CMK (cell line): ENCODE results near the gene KIN.

GRCh38 chr10:7171928-7172339 lies 238.9 kb downstream of the SFMBT2 start:
- RRBS = 85% methylated on average over 13 of the region's 32 CpGs

DNA sequence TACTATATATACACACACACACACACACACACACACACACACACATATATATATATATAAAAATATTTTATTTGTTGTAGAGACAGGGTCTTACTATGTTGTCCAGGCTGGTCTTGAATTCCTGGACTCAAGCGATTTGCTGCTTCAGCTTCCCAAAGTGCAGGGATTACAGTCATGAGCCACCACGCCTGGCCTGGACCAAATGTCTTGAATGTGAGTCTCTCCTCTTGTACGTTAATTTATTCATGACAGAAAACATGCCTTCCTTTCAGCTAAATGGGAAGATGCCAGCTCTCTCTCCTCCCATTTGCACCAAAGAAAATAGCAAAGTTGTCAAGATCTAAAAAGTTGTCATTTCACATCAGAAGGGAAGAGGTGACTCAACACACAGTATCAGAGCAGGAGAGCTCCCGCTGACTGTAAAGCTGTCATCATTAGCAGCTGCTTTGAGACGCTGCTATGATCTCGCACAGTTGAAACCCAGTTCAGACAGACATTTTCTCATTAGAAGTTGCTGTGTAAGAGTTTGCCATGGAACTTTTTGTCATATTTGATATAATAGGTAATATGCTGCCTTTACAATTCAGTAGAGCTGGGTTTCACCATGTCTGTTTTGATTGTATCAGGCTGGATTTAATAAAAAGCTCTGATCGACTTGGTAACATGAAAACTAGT lies 224.3 kb downstream of the SFMBT2 start:
- RRBS = no CpG with 5 or more reads among the region's 7 CpGs

DNA sequence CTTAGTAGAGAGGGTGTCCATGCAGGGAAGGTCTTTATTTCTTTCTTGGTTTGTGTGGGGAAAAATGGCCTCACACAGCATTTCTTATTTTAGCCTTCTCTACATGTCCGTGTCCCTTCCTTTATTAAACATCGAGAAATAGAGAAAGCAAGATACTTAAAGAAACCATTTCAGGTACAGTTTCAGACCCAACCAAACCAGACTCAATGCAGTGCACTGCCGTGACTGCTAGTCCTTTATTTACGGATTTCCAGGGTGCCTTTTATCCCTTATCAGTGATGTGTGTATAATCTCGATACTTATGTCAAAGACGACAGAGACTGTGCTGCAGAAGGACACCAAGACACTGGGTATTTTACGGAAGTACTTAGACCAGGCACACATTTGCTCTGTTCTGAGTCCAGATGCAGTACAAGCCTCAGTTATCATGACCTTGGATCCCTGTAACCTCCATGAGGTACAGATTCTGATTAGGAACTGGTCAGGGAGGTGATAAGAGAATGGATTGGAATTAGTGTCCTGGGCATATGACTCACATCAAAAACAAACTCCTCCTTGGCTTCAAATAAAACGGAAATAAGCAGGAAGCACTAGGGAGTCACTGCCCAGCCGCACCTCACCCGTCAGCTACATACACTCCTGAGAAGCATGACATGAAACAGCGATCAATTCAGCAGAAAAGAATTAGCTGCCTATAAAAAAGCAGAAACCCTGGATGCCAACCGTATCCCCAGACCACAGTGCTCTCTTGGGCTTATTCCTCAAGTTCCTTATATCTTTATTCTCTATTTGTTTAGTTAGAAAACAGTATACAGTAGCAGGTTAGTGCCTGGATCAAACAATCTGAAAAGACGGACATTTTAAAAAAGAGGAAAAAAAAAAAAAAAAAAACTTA lies 146.5 kb downstream of the SFMBT2 start:
- RRBS = no CpG with 5 or more reads among the region's 13 CpGs

- RRBS = 96% methylated on average over 3 of the region's 3 CpGs
Measured at GRCh38 chr10:7306067-7306338, 104.8 kb downstream of the SFMBT2 start.

GRCh38 chr10:7410193-7410486 lies 694 bp downstream of the SFMBT2 start:
- RRBS = no CpG with 5 or more reads among the region's 22 CpGs

GRCh38 chr10:7488369-7488722 lies 77.5 kb upstream of the SFMBT2 start:
- RRBS = no CpG with 5 or more reads among the region's 4 CpGs

GRCh38 chr10:7541066-7542292 lies 125.3 kb downstream of the ITIH5 start:
- RRBS = no CpG with 5 or more reads among the region's 25 CpGs

- RRBS = 2% methylated on average over 15 of the region's 57 CpGs
Measured at GRCh38 chr10:7787416-7788274, at the start of gene KIN. TSS of gene KIN (minus strand) at chr10:7787993.

GRCh38 chr10:7788276-7789298 lies 610 bp downstream of the ATP5F1C start:
- RRBS = under 1% methylated on average over 8 of the region's 50 CpGs

DNA sequence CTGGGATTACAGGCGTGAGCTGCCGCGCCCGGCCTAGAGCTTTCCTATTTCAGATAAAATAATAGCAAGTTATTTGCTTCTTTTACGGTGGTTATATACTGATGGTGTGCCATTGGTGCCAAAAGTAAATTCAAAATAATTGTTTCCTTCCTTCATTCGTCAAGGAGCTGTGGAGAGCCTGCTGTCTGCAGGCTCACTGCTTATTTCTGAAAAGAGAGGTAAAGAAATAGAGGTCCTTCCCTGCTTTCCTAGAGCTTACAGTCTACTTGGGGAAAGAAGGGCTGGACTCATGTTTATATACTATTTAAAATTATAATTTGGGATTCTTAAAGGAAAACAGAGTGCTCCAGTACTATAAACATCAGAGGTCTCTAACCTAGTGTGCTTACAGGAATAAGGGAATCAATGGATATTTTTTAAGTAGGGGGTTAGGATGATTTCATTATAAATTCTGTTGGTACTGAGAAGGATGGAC lies 22.8 kb downstream of the TAF3 start:
- RRBS = no CpG with 5 or more reads among the region's 6 CpGs

- RRBS = no CpG with 5 or more reads among the region's 3 CpGs
Measured at GRCh38 chr10:7879795-7880518, 61.7 kb downstream of the TAF3 start.

- RRBS = no CpG with 5 or more reads among the region's 16 CpGs
Measured at GRCh38 chr10:8014767-8015587, 39.5 kb upstream of the GATA3 start.

DNA sequence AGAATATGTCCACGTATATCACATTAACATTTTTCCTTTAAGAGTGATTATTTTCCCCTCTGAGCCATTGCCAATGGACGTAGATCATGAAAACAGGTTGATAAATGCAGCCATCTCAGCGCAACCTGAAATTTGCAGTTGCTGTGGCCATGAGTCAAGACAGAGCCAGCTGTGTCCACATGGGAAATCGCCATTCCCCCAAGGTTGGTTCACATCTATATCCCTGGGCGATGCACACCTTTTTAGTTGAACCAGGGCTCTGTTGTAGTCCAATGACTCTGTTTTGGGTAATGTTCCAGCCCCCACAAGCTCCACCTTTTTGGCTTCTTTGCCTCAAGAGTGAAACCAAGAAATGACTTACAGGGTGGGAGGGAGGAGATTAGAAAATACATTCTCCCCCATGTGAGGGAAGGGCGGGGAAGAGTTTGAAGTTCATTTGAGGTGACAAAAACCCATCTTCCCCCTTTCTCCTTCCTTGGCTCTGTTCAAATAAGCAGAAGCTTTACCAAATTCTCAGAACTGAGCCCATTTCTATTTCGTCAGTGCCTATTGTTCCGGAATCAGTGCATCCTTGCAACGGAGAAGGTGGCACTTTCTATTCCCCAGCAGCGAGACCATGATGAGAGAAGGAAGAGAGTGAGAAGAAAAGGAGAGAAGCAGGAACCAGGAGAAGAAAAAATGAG lies 82.8 kb downstream of the GATA3 start:
- RRBS = no CpG with 5 or more reads among the region's 10 CpGs

DNA sequence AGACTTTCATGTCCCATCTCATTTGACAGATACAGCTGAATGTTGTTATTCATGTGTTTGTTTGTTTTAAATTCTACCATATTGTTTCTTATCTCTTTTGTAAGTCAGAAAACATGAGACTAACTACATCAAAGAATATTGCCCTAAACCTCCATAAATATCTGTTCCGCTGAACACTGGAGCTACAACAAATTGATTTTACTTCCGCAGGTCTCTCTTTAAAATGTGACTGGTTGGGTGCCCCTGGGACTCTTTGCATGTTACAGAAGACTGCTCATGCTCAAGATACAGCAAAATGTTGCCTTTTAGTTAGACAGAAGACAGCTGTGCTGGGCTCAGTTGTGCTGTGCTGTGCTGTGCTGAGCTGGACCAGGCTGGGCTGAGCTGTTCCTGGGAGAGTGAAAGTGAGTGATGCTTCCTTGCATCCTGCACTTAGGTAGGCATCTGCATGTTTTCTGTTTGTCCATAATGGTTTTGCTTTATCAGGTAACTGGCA lies 972.8 kb upstream of the CELF2 start:
- RRBS = no CpG with 5 or more reads among the region's 2 CpGs

DNA sequence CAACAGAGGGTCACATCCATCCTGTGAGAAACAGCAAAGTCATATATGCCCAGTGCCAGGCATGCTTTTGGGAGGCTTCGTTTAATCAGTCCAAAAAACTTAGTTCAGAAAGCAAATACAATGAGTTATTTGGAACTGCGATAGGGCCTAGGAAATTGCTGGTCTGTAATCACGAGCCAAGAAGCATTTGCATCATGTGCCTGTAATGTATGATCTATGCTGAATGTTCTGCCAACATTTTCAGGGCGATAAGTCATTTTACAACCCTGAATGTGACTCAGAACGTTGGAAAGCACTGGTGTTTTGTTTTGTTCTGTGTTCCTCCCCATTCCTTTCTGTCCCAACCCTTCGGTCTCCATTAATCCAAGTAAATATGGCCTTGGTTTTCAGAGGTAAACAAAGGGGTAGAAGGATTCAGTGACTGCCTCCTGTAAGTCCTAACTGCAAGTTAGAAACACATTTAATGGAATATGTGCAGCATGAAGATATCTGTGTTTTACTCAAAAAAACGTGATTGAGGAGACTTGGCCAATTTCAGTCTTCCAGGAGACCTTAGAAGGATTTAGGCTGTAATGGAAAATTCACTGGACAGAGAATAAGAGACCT lies 411.8 kb upstream of the CELF2 start:
- RRBS = no CpG with 5 or more reads among the region's 7 CpGs

- RRBS = no CpG with 5 or more reads among the region's 1 CpG
Measured at GRCh38 chr10:10803348-10803727, 214.3 kb upstream of the CELF2 start.

- RRBS = no CpG with 5 or more reads among the region's 2 CpGs
Measured at GRCh38 chr10:11085448-11085848, 67.8 kb downstream of the CELF2 start.

- RRBS = no CpG with 5 or more reads among the region's 8 CpGs
Measured at GRCh38 chr10:11087794-11088581, 70.3 kb downstream of the CELF2 start.

- RRBS = no CpG with 5 or more reads among the region's 6 CpGs
Measured at GRCh38 chr10:11093951-11094327, 76.3 kb downstream of the CELF2 start.

GRCh38 chr10:11176350-11177159 lies 158.9 kb downstream of the CELF2 start:
- RRBS = no CpG with 5 or more reads among the region's 11 CpGs